Endodermal cell (in vitro differentiated cells): Measurements from ENCODE around the genes ANAPC15, INPPL1, PHOX2A, PDE2A and P2RY6.

DNA sequence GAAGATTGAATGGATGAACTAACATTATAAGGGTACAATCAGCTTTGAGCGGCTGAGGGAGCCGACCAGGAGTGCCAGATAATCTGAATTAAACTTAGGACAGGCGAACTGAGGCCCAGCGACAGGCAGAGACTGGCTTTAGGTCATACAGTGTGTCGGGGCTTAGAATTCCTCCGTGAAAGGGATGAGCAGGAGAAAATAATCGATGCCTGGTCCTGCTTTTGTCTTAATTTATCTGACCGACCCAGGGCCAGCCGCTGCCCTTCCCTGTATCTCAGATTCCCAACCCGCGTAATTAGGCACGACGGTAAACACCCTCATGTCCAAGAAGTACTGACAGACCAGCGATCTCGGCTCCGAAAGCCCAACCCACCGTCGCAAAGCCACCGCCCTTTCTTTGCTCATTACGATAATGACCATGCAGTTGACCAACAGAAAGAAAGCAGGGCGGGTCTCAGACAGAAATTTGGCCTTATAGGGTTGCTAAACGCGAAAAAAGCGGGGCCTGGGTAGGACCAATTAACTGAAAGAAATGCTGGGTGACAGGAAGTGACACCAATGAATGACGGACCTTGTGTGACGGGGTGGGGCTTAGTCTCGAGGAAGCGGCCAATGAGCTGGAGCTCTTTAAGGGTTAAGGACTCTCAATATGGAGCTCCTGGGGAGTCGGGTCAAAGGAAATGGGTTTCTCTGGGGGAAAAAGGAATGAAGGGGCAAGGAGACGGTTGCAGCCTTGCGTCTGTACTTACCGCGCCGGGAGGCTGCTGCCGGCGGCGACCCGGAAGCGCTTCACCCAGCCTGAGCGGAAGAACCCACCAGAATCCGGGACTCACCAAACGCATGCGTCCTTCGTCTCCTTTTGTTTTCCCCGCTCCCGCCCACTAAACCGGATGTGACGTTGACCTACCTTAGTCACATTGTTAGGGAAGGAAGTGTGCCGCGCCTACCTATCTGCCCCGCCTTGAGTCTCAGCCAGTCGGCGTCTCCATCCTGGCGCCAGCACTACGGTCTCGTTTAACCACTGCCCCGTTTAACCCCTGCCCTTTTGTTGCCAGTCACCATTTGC, at the start of gene ANAPC15:
Gene ANAPC15 (minus strand): TSS at position 795 of the 1,066 bp plus-strand sequence.
- PRO-cap = bidirectional peak, plus-strand start at position 612 of the sequence, minus-strand start at position 335 of the sequence; bidirectional peak, plus-strand start at position 975 of the sequence, minus-strand start at position 876 of the sequence

DNA sequence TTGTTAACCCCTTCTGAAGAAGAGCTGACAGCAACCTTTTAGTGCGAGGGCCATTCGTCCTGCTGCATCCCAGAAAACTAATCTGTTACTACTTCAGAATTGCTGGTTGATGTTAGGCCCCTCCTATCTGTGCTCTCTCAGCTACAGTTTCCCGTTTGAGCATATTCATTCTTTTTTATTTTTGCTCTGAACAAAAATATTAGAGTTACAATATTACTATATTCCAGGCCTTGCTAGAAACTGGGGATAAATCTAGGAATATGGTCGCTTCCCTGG, 410 bp upstream of the ANAPC15 start:
- PRO-cap = no peak

GRCh38 chr11:72224544-72225645, at the start of gene INPPL1:
INPPL1 (plus strand) TSS chr11:72224767.
- PRO-cap = bidirectional peak, plus-strand start at chr11:72224782, minus-strand start at chr11:72224754; unidirectional peak, minus-strand start at chr11:72225524

- PRO-cap = unidirectional peak, minus-strand start at chr11:72244176
Observed at GRCh38 chr11:72244077-72244946, at the start of gene PHOX2A. PHOX2A (minus strand) TSS chr11:72244176.

DNA sequence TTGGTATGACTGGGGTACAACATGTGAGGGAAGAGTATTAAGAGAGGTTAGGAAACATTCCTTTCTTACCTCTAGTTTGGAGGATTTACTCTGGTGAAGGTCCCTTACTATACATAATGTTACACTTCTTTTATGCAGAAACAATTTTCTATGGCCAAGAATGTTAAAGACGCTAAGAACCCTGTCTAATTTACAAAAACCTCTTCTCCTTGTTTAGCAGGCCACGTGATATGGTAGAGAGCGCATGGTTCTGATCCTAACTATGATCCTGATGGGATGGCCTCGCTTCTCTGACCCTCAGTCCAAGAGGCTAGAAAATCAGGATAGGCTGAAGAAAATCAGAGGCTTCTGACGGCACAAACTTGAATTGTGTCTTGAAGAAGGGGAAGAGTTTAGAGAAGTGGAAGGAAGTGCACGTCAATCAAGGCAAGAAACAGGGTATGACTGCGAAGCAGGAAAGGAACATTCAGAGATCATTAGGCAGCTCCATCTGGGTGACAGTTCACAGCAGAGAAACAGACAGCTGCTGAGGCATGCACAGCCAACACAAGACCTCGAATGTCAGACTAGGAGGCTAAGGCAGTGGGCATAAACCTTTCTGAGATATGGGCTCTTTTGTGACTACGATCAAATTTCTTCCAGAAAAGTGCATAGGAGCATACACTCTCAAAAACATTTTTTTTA, 29.4 kb downstream of the CLPB start:
- PRO-cap = no peak

GRCh38 chr11:72614902-72615309, 59.3 kb downstream of the PDE2A start:
- PRO-cap = no peak

DNA sequence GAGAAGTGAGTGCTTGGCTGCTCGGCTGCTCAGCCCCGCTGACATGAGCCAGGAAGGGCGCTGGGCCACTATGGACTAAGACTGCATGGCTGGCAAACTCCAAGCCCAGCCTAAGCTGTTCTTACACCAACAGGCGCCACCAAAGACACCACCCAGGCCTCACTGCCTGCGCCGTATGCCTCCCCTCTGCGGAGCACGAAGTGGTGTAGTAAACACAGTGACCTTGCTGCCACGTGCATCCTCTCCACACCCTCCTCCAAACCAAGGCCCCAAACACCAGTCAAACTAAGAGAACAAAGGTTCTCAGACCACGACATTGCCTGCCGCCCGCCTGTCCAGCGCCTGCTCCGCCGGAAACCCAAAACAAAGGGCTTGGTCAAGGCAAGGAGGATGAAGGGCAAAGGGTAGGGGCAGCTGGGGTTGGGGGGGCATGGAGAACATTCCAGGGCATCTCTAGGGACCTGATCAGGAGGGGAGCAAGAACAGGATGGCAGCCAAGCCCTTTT, 34.8 kb downstream of the PDE2A start:
- PRO-cap = no peak

GRCh38 chr11:72673767-72674717, at the start of gene PDE2A:
PDE2A (minus strand) TSS chr11:72674422.
- PRO-cap = unidirectional peak, minus-strand start at chr11:72674422

- PRO-cap = no peak
Observed at GRCh38 chr11:72675956-72677077, 2.1 kb upstream of the PDE2A start.

DNA sequence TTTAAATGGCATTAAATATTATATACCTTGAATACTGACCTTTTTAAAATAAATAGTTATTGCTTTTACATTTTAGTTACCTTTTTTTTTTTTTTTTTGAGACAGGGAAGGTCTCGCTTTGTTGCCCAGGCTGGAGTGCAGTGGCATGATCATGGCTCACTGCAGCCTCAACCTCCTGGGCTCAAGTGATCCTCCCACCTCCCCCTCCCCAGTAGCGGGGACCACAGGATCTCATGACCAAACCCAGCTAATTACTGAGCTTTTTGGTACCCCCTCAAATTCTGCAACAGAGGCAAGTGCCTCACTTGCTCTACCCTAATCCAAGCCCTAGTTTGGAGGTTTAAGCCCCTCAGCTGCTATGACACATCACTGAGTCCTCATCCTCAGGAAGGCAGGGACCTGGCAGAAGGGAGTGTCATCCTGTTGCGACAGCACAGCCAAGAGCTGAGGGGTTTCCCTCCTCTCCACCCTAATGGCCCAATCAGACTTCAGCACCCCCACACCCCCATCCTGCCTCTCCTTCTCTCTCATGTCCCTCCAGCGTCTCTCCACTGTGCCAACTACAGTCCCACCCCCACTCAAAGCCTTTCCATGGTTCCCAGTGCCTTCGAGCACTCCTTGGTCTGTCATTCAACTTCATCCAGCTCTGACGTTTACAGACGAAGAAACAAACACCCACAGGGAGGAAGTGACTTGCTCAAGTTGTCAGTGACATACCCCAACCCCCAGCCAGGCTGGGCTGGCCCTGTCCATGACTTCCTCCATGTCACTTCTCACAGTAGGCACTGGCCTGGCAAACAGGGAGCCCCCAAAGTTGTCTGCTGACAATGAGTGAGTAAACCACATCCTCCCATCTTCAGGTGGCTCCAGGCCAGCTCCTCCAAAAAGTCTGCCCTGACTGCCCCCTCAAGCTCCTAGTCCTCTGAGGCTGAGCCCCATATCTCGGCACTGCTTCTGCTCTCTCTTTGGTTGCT, 15.8 kb downstream of the ARAP1 start:
- PRO-cap = no peak

- PRO-cap = no peak
Observed at GRCh38 chr11:72738787-72739411, 13.3 kb downstream of the ARAP1 start.

DNA sequence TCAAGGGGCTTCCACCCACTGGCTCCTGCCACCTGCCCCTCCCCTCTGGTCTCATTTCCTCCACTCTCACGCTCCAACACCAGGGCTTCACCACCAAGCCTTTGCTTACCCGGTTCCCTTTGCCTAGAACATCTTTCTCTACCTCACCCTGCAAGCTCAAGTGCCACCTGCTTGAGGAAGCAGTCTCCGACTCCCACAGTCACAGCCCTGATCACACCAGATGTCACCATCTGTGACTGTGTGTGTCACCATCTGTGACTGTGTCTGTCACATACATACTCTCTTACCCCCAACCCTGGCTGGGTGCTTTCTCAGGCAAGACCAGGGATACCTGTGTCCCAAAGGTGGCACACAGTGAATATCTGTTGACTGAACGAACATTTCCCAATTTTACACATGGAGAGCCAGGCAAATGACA, 8.3 kb downstream of the ARAP1 start:
- PRO-cap = no peak

DNA sequence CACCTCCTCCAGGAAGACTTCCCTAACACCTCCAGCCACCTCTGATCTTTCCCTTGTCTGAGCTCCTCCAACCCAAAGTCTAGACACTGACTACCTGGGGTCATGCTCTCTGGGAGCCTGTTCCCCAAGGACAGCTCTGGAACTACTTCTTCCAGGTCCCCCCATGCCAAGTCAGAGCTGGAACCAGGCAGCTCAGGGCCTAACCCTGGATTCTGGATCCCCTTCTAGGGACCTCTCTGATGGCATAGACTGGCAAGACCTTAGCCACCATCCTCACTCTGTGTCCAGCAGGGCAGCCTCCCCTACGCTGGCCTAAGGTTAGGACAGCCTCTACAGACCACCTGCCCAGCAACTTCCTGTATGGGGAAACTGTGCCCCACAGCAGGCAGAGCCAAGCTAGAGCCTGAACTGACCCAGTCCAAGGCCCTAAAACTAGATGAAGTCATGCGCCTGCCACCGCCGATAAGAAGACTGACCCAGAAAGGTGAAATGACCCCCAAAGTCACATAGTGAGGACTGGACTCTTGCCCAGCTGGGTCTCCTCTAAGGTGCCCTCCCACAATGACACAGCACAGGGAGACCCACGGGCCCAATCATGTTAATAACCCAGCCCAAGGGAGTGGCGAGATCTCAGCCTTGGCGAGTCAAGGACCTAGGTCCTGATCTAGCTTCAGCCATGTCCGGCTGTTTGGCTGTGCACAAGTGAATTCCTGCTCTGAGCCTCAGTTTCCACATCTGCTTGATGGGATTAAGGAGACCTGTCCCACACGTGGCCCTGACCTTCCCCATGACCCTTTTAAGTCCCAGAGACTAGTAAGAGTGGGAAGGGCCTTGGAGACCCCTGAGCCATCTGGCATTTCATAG, 17.7 kb downstream of the STARD10 start:
- PRO-cap = no peak

DNA sequence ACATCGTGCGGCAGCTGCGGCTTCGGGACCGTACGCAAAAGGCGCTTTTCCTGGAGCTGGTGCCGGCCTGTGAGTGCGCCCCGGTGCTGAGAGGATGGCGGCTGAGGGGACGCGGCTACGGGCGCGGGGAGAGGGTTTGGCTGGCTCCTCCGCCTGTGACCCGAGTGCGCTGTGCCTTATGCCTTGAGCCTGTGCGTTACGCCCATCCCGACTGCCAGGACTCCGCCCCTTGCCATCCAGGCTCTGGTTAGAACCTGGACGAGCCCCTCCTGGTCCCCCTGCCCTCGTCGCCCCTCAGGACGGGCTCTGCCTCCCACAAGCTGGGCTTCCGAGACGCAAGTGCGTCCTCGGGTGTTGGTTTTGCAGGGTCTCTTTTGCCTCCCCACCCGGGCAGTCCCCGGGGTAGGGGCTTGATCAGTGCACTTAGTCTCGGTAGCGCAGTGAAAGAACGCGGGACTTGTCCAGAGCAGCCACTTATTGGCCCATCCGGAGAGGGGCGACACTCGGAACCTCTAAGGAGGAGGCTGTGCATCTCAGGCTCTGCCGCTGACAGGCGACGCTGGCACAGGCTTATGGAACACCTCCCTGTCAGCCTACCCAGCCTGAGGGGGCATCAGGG, 393 bp downstream of the ATG16L2 start:
- PRO-cap = bidirectional peak, plus-strand start at position 502 of the sequence, minus-strand start at position 173 of the sequence

GRCh38 chr11:73175421-73176101, 33.4 kb upstream of the FCHSD2 start:
- PRO-cap = no peak

DNA sequence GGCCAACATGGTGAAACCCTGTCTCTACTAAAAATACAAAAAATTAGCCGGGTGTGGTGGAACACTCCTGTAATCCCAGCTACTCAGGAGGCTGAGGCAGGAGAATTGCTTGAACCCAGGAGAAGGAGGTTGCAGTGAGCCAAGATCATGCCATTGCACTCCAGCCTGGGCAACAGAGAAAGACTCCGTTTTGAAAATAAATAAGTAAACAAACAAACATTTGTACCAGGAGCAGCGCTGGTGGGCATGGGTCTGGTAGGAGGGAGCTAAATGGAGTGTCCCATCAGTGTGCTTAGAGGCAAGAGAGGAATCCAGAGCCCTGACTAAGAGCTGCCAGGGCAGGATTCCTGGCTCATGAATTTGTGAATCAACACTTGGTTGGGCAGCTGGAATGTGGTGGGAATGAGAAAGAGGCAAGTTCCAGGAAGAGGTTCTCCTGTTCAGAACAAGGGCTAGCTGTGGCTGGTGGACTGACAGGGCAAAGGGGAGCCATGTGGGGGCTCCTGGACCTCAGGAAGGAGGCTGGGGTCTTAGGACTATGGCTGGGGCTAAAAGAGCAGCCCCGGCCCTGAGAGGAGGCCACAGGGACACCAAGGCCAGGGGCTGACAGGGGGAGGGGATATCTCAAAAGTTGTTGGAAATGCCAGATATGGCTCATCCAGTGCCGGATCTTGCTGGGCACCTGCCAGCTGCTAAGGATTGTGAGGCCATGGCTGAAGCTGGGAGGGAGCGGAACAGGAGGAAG, 14.8 kb upstream of the P2RY6 start:
- PRO-cap = no peak

DNA sequence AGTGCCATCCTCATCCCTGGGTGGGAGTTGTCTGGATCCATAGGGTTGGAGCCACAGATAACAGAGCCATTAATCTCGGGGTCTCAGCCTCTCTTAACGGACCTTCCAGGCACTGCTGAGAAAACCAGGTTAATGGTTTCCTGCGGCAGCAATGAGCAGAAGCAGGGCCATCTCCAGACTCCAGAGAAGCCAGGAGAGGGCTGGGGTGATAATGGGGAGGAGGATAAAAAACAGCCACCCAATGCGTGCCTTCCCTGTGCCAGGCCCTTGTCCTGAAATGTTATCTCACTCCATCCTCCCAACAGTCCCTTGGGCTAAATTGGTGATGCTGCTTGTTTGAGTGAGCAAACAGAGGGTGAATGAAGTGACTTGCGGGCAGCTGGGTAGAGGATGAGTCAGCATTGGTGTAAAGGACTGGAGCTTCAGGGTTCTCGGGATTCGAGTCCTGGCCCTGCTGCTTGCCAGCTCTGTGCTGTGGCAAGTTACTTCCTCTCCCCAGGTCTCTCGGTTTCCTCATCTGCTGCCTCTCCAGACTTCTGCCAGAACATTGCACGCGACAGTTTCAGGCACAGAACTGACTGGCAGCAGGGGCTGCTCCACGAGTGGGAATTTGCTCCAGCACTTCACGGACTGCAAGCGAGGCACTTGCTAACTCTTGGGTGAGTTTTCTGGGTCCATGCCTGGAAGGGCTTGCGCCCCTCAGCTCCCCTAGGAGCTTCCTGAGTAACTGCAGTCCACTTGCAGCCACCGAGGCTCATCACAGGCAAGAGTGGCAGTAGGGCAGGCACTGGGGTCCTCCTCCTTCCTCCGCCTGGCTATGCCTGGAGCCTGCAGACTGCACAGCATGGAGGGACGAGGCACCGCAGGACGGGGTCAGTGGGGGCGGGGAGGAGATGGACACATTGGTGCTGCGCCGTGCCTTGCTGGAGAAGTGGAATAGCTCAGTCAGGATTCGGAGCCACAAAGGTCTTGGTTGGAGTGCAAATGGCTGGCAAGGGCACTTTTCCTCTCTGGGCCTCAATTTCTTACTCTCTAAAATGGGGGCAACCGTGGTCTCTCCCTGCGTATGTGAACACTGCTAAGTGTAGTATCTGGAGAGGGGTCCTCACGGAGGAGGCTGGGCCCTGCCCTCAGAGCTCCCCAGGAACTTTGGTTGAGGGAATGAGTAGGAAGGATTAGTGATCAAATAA, at the start of gene P2RY6:
Gene P2RY6 (plus strand): TSS at position 531 of the 1,190 bp plus-strand sequence.
- PRO-cap = unidirectional peak, plus-strand start at position 398 of the sequence

GRCh38 chr11:73310189-73311255, 2.4 kb downstream of the ARHGEF17 start:
- PRO-cap = no peak

GRCh38 chr11:73317580-73317914, 9.5 kb downstream of the ARHGEF17 start:
- PRO-cap = no peak

DNA sequence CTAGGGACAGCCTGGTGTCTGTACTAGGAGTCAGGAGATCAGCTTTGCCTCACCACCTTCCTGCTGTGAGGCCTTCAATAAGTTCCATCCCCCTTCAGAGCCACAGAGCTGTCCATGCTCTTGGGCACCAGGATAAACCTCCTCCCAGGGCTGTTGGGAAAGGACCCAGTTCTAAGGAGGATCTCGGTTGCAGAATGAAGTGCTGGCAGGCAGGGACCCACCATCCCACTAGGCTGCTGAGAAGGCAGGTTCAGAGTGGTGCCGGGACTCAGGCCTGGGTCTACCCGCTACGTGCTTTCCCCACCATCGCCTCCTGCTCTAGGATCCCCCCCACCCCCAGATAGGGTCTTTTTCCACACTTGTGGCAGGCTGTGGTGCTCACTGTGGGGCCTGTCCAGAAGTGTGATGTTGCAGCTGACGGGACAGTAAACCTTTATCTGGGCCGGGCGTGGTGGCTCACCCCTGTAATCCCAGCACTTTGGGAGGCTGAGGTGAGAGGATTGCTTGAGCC, 9.9 kb downstream of the ARHGEF17 start:
- PRO-cap = no peak